Gastrocnemius medialis (tissue), 3 donors: ENCODE results near the gene SHISA8.

DNA sequence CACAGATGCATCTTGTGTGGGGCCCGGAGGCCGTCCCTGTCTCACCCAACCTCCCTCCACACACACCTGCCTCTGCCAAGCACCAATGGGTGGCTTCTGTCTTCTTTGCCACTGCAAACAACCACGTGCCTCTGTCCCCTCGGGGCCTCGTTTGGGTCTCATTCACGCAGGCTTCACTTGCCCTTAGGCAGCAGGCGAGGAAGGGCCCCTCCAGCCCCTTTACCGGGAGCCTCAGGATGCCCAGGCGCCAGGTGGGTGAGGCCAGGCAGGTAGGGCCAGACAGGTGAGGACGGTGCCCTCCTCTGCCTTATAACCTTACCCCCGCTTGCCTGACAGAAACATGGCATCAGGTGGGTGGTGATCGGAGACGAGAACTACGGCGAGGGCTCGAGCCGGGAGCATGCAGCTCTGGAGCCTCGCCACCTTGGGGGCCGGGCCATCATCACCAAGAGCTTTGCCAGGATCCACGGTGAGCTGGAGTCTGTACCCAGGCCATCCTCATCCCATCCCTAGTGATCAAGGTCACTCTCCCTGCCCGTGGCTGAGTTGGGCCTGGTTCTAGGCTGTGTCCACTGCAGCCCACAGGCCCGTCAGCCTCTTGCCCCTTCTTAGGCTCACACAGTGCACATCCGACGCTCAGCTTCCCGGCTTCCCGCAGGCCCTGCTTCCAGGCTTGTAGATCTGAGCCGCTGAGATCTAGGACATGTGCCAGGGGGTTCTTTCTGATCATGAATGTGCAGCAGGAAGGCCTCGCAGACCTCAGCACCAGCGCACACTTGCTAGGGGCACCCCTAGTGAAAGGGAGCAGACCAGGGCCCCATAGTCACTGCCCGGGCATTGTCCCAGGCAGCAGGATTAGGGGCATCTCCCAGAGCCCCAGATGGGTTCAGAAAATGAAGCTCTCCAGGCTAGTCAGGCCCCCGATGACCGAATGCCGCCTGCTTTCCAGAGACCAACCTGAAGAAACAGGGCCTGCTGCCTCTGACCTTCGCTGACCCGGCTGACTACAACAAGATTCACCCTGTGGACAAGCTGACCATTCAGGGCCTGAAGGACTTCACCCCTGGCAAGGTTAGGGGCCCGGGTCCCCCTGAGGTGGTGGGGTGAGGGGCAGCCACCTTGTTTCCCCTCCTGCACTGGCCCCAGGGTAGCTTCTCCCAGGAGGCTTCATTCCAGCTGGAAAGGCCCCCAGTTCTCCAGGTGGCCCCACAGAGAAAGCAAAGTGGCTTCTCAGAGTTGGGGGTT lies 16.9 kb downstream of the POLR3H start:
- PRO-cap, result no peak
- RAMPAGE, long total RNA, 3 experiments, result no peak in any of the 3 experiments

- PRO-cap, result no peak
- RAMPAGE, long total RNA, 3 experiments, result no peak in any of the 3 experiments
These were observed 48.3 kb upstream of the CCDC134 start for GRCh38 chr22:41752020-41752808.

DNA sequence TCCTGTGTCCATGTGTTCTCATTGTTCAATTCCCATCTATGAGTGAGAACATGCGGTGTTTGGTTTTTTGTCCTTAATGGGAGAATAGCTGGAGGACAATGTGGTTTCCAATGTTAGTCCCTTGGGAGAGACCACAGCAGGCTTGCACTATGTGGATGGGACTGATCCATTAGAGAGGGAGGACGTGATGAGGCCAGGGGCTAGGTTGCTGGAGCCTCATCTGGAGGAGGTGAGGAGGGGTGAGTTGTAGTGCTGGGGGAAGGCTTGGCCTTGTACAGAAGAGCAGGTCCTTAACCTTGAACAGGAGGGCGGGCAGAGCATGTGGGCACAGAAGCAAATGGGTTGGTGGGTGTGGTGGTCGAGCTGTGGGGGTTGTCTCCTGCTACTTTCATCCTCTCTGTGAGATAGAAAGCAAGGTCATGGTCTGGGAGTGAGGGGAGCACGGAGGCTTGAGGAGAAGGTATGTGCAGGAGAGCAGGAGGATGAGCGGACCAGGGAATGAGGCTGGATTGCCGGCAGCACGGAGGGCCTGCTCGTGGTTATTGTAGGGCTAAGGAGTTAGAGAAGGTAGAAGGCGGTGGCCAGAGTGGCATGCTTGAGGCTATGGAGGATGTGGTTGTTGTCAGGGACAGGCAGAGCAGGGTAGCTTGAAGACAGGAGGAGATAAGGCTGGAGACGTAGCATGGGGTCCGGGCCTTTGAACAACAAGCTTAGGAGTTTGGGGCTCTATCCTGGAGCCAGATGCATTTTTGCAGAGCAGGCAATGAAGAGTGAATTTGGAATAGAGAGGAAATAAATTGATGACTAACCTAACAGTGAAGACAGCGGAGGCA lies 11.2 kb upstream of the SREBF2 start:
- PRO-cap, result no peak
- RAMPAGE, long total RNA, 3 experiments, result no peak in any of the 3 experiments

DNA sequence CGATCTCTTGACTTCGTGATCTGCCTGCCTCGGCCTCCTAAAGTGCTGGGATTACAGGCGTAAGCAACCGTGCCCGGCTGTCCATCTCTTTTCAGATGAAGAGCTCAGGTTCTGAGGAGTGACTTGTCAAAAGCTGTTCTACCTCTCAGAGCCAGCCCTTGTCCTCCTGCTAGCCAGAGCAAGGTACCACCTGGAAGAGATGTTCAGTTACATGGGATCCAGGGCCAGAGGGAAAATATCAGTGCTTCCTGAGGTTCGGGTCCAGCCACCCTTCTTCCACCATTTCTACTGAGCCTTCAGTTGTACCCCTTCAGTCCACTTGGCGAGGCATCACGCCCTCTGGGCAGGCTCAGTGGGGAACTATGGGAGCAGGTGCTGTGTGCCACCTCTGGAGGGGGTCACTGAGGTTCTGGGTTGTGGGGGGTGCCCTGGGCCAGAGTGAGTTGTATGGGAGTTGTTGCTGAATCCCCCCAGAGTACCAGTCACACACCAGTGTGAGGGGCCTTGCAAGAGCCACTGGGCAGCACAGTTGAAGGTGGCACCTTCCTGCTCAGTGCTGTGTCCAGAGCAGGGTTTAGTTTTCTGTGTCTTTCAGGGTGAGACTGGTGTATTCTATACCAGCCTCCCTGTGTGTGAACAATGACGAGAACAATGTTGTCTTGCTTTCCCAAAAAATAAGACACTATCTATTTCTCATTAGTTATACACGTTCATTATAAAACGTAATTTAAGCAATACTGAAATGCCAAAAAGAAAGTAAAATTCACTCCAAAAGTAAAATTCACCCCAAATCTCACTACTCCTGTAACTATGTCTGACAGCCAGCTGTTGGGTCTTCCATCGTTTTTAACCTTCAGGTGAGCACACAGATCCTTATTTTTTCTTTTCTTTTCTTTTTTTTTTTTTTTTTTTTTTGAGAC lies 2.7 kb upstream of the SREBF2 start:
- PRO-cap, result no peak
- RAMPAGE, long total RNA, 3 experiments, result no peak in any of the 3 experiments

- PRO-cap, result no peak
- RAMPAGE, long total RNA, 3 experiments, result no peak in any of the 3 experiments
These were observed 10.8 kb downstream of the SREBF2 start for GRCh38 chr22:41843219-41844506.

DNA sequence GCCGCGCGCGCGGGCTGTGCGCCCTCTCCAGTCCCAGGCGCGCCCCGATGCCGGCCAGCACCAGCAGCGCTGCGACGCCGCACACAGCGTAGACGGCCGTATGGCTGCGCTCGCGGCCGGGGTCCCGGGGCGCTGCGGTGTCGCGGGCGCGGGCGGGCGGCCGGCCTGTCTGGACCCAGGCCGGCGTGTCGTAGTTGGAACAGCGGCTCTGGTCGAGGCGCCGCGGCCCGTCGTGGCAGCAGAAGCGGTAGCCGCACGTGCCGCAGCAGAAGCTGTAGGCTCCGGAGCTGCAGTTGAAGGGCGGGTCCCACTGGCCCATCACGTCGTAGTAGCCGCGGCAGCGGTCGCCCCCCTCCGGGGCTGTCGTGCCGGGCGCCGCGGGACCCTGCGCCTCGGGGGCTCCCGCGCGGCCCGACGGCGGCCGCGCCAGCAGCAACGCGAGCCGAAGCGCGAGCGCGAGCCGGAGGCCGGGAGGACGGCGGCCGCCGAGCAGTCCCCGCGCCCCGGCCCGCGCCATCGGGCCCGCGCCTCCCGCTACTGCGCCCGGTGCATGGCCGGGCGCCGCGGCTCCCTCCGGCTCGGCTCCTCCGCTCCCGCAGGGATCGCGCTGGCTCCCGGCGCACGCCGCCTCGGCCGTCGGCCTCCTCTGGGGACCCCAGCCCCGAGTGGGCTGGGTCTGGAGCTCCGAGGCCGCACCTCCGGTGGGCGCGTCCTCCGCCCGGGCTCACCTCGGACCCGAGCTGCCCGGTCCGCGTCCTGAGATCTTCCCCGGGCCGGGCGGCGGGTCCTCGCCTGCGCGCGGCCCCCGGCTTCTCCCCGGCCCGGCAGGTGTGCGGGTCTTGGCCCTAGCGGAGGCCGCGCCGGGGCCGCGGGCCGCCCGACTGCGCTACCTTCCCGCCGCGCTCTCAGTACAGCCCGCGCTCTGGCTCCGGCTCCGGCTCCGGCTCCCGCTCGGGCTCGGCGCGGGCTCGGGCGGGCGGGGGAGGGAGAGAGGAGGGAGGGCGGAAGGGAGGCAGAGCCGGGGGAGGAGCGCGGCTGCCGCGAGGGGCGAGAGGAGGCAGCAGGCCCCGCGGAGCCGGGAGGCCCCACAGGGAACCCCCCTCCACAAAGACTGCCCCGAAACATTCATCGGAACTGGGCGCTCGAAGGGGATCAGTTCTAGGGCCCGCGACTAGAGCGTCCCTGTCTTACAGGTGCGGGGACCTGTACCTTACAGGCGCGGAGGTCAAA lies at the start of gene SHISA8:
SHISA8 (minus strand) TSS at position 924 of the 1,230 bp plus-strand sequence.
- PRO-cap, result no peak
- RAMPAGE, long total RNA, 3 experiments, result no peak in any of the 3 experiments

- PRO-cap, result no peak
- RAMPAGE, long total RNA, 3 experiments, result start-site peak on the minus strand in 1 of 3 experiments, at chr22:41943816-41943844 at its widest, 8 reads per replicate
These were observed 3.3 kb downstream of the CENPM start for GRCh38 chr22:41943607-41944158.

DNA sequence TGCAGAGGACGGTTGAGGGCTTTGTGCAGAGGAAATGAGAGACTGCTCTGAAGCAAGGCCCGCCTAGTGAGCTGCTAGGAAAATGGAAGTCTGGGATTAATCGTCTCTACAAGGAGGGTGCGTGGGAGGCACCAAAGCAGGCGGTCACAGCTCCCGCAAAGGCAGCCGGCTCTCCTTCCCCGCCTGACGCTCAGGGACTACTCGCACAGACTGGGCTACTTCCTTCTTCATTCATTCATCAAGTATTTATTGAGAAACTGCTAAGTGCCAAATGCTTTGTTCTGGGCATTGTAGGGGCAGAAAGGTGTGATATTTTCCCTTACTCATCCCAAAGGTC lies 463 bp upstream of the NAGA start:
- PRO-cap, result no peak
- RAMPAGE, long total RNA, 3 experiments, result no peak in any of the 3 experiments

- PRO-cap, result no peak
- RAMPAGE, long total RNA, 3 experiments, result no peak in any of the 3 experiments
These were observed 2.6 kb downstream of the CYP2D6 start for GRCh38 chr22:42127726-42128597.

- PRO-cap, result no peak
- RAMPAGE, long total RNA, 3 experiments, result no peak in any of the 3 experiments
These were observed 1.3 kb downstream of the CYP2D6 start for GRCh38 chr22:42129270-42129762.

GRCh38 chr22:42425511-42426190 lies 6.6 kb downstream of the NFAM1 start:
- PRO-cap, result no peak
- RAMPAGE, long total RNA, 3 experiments, result no peak in any of the 3 experiments

DNA sequence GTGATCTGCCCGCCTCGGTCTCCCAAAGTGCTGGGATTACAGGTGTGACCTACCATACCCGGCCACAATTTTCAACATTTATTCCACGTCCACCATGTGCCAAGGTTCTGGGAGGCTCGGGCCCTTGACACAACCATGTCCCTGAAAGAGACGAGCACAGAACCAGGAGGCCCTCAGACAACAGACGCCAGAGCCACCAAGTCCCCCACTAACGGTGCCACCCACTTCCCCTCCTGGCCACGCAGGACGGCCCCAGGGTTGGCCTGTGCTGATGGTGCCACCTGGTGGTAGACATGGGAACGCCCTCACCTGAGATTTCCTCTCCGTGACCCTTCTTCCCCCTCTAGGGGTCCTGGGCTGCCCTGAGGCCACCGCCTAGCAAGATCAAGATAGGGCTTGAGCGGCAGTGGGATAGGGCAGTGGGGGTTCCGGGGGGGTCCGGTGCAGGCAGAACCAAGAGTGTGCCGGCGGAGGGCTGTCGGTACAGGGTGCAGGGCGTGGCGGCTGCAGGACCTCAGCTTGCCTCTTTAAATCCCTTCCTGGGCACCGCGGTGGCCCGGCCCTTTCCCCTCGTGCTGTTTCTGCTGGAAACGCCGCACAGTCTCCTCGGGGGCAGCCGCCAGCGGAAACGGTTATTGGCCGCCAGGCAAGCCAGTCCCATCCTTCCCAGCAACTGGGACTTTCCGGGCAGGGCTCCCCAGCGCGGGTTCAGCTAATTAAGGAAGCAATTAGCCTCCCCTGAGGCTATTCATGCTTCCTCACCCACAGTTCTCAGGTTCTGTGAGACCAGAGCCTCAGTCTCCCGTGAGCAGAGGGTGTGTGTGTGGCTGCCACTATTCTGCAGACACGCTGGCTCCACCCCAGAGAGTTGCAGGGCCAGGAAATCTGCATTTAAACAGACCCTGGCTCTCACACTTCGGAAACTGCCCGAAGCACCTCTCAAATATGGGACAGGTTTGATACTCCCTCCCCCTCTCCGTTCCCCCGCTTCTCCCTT lies 5.5 kb upstream of the NFAM1 start:
- PRO-cap, result no peak
- RAMPAGE, long total RNA, 3 experiments, result no peak in any of the 3 experiments

- PRO-cap, result no peak
- RAMPAGE, long total RNA, 3 experiments, result no peak in any of the 3 experiments
These were observed 27.5 kb upstream of the NFAM1 start for GRCh38 chr22:42459721-42460146.

DNA sequence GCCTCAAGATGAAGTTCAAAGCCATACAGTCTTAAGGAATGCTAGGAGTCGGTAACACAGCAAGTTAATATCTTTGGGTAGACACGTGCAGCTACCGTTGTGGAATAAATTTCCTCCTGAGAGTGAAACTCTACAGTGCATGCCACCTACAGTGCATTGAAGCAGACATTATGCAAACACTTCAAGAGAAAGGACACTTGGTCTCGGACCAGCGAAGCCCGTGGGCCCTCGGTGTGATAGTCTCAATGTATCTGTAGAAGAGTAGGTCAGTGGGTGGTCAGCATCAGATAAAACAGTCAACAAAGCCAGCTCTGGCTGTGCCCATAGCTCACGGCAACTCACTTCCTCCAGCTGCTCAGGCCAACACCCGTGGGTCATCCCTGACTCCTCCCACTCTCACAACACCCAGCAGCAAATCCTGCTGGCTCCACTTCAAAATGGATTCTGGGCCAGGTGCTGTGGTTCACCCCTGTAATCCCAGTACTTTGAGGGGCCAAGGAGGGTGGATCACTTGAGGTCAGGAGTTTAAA lies 24.0 kb downstream of the RRP7A start:
- PRO-cap, result no peak
- RAMPAGE, long total RNA, 3 experiments, result no peak in any of the 3 experiments

DNA sequence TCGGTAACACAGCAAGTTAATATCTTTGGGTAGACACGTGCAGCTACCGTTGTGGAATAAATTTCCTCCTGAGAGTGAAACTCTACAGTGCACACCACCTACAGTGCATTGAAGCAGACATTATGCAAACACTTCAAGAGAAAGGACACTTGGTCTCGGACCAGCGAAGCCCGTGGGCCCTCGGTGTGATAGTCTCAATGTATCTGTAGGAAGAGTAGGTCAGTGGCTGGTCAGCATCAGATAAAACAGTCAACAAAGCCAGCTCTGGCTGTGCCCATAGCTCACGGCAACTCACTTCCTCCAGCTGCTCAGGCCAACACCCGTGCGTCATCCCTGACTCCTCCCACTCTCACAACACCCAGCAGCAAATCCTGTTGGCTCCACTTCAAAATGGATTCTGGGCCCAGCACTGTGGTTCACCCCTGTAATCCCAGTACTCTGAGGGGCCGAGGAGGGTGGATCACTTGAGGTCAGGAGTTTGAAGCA lies 14.4 kb upstream of the SERHL2 start:
- PRO-cap, result no peak
- RAMPAGE, long total RNA, 3 experiments, result no peak in any of the 3 experiments

DNA sequence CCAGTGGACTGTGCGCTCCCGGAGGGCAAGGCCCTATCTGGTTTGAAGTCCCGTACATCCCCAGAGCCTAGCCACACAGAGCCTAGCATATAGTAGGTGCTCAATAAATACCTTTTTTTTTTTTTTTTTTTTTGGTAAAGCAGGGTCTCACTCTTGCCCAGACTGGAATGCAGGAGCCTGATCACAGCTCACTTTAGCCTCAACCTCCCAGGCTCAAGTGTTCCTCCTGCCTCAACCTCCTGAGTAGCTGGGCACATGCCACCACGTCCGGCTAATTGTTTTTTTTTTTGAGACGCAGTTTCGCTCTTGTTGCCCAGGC lies 700 bp upstream of the CYB5R3 start:
- PRO-cap, result no peak
- RAMPAGE, long total RNA, 3 experiments, result no peak in any of the 3 experiments

- PRO-cap, result no peak
- RAMPAGE, long total RNA, 3 experiments, result no peak in any of the 3 experiments
These were observed 34.2 kb upstream of the CYB5R3 start for GRCh38 chr22:42683174-42683960.

GRCh38 chr22:42719545-42719983 lies 1.1 kb downstream of the A4GALT start:
- PRO-cap, result no peak
- RAMPAGE, long total RNA, 3 experiments, result no peak in any of the 3 experiments

- PRO-cap, result no peak
- RAMPAGE, long total RNA, 3 experiments, result no peak in any of the 3 experiments
These were observed 22.3 kb upstream of the A4GALT start for GRCh38 chr22:42742920-42743344.

DNA sequence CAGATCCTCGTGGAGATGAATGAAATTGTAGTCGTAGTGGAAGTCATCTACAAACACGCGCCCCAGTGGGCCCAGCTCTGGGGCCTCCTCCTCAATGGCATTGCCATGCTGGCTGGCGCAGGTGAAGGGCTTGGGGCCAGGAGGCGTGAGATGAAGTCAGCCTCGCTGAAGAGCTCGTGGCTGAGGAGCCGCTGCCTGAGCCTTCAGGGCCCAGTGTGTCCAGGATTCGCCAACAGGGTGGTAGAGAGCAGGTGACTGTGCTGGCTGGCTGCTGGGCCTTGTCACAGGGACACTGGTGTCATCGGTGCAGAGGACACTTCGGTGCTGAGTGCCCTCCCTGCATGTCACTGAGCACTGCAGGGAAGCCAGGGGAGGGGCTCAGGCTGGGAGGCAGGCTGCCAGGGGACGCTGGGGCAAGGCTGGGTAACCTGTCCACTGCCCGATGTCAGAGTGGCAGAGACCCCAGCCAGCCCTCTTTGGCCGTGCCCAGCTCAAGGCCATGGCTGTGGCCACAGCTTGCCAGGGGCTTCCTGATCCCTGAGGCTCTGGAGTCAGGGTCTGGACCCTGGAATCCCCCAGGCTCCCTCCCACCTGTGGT lies 64.1 kb downstream of the ARFGAP3 start:
- PRO-cap, result bidirectional peak, plus-strand start at position 309 of the sequence, minus-strand start at position 217 of the sequence
- RAMPAGE, long total RNA, 3 experiments, result no peak in any of the 3 experiments